Astrocyte (in vitro differentiated cells and primary cell): ENCODE data around the genes N4BP2L1 and N4BP2L2.

DNA sequence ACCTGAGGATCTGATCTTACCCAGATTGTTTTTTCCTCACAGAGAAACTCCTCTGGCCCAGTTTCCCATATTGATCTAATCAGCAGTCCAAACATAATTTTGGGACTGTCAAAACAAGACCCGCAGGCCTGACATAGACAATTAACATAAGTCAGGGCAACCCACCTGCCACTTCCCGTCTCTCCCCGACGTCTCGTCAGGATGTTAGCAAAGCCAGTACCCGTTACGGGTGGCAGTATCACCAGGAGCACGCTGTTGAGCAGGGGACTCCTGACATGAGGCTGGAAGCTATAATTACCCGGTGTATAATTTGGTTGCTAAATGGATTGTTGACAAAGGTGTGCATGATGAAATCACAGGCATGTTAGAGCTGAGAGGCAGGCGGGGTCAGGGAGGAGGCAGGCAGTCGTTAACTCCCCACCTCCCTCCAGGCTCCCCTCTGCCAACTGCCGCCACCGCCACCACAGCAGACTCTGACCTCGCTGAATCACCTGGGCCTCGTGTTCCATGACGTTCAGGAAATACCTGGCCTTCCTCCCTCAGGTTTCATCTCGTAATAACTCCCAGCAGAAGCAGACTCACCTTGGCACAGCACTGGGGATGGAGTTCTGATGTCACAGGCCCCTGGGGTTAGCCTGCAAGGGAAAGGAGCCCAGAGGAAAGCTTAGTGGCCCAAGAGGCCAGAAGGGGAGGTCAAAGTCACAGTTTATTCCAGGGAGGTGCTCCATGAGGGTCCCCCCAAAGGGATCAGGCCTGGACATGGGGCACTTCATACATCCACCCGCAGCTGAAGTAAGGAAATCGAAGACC is 198.5 kb downstream of the KATNAL1 start:
- PRO-cap = no peak
- RRBS, 2 experiments = no CpG with 5 or more reads among the region's 19 CpGs

DNA sequence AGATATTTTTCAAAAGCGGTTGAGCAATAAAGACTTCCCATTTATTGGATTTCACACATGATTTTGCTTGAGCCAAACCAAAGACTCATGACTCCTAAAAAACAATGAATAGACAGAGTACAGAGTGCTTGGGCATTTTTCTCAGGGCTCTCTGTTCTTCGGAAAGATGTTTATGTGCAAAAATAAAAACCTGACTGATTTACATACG is 194.2 kb downstream of the KATNAL1 start:
- PRO-cap = no peak
- RRBS, 2 experiments = no CpG with 5 or more reads among the region's 3 CpGs

- PRO-cap = no peak
- RRBS, 2 experiments = no CpG with 5 or more reads among the region's 6 CpGs
These were observed 153.2 kb downstream of the KATNAL1 start for GRCh38 chr13:30154256-30154417.

DNA sequence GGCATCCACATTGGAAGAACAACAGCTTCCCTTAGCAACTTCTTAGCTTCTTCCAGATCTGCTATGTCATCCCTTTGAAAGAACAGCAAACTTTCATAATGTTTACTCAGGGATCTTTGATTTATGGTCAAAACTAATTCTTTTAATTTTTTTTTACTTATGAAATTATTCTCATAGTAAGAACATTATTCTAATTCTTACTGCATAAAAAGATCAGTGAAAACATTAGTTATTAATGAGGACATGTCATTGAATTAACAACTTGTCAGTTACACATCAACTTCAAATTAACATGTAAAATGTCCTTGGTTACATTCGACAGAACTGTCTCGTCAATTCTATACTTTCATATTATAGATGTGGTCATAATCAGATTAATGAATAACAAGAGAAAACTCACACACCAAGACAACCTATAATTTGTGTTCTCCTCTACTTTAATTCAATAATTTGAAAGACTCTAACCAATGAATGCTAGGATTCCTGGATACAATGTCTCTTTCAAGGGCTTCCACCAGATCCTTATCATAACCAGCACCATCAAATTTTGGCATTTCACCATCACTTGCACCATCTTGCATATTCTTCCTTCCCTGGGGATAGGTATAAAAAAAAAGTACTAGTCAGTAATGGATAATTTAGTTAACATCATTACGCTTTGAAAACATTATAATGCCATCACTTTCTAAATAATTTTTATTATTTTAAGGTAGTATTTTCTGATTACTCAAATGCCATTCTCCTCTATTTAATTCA is 66.7 kb downstream of the KATNAL1 start:
- PRO-cap = no peak
- RRBS, 2 experiments = no CpG with 5 or more reads among the region's 3 CpGs

GRCh38 chr13:30307781-30308084 is 382 bp upstream of the KATNAL1 start:
- PRO-cap = no peak
- RRBS, 2 experiments = no CpG with 5 or more reads among the region's 11 CpGs

GRCh38 chr13:30616397-30616812 is 1.3 kb upstream of the USPL1 start:
- PRO-cap = no peak
- RRBS, 2 experiments = no CpG with 5 or more reads among the region's 1 CpG

GRCh38 chr13:30648312-30648955 is 30.7 kb downstream of the USPL1 start:
- PRO-cap = no peak
- RRBS, 2 experiments = no CpG with 5 or more reads among the region's 5 CpGs

DNA sequence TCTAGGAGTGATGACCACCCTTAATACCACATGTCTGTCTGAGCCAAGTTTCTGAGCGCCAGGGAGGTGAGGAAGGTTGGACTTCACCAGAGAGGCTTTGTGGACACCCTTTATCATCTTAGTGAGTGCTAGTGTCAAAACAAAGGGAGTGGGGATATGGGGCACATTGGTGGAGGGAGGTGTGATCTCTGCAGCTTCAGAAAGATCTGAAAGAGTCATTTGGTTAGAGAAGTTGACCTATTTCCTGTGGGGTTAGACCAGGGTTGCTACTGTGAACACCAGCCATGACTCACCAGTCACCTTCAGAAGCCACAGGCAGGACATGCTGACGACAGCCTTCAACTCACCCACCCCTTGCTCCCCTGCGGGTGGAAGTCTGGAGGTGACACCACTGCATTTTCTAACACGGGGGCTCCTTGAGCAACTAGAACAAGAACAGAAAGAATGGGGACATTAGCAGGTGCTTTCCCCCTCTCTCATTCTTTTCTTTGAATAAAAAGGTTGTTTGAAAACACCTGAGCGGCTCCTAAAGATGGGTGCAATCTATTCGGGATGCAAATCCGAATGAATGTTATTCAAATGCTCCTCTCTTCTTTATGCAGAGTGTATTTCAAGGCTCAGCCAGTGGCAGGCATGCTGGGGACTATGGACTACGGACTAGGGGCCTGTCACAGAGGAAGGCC is 9.0 kb downstream of the ALOX5AP start:
- PRO-cap = no peak
- RRBS, 2 experiments = no CpG with 5 or more reads among the region's 8 CpGs

GRCh38 chr13:30796667-30797358 is 61.5 kb downstream of the ALOX5AP start:
- PRO-cap = no peak
- RRBS, 2 experiments = no CpG with 5 or more reads among the region's 17 CpGs

GRCh38 chr13:30898708-30899492 is 7.2 kb upstream of the MEDAG start:
- PRO-cap = no peak
- RRBS, 2 experiments = no CpG with 5 or more reads among the region's 7 CpGs

DNA sequence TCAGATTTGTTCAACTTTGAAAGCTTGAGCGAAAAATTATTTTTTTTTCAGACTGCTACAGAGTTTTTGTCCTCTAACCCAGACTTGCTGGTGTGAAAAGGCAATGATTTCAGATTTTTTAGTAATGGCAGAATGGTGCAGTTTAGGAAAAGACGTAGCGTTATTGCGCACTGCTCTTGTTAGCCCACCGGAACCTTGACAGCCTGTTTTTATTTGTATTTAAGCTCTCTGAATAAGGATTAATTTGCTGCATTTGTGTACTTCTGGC is 1.2 kb downstream of the B3GLCT start:
- PRO-cap = no peak
- RRBS, 2 experiments = no CpG with 5 or more reads among the region's 5 CpGs

- PRO-cap = no peak
- RRBS, 2 experiments = no CpG with 5 or more reads among the region's 8 CpGs
These were observed 120.0 kb downstream of the RXFP2 start for GRCh38 chr13:31859231-31859916.

GRCh38 chr13:32285119-32285798 is 29.9 kb downstream of the ZAR1L start:
- PRO-cap = no peak
- RRBS, 2 experiments = no CpG with 5 or more reads among the region's 8 CpGs

DNA sequence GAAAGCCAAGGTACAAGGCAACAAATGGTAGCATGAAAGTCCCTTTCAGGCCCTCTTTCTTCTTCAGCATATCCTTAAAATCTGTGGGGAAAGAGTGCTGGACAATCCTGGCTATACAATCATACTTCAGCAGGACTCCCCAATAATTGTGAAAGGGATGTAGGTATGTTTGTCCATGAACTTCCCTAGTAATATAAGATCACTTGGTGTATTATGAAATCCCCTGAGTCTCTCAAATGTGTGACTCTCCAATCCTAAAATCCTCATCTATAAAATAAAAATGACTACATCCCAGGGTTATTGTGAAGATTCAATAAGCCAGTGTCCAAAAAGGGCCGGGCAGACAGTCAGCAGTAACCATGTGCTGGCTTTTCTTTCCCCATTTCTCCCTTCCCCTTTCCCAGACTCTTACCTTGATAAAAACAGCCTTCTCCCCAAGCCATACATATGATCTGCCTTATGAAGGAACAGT is 6.6 kb downstream of the N4BP2L1 start:
- PRO-cap = no peak
- RRBS, 2 experiments = no CpG with 5 or more reads among the region's 1 CpG

DNA sequence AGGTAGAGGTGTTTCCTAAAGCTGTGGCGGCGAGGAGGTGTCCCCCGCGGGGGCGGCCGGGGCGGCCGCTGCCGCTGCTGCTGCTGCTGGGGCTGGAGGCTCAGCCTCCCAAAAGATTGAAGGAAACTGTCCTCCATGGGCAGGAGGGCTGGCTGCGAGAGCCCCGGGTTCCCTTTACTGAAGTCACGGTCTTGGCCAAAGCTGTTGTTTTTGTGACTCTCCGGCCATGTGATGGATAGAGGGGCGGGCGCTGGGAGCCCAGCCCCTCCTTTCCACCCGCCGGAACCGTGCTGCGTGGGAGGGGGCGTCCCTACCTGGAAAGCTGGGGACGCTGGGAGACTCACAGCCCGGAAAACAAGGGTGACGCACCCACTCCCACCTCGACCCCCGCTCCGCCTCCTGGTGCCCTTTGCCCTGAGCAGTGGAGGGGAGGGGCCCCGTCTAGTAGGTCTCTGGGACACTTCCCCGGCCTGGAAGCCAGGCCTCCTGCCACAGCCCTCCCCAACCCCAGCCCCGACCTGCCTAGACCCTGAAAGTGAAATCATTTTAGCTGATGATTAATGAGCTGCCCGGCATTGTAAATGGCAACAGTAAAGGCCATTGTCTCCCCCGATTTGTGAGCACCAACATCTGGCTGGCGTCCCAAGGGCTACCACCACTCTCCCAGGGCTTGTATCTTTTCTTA is at the start of gene N4BP2L1:
Gene N4BP2L1 (minus strand): TSS at position 185 of the 685 bp plus-strand sequence.
- PRO-cap = unidirectional peak, minus-strand start at position 185 of the sequence
- RRBS, 2 experiments = under 1 to 2% methylated on average over 16 to 26 of the region's 32 CpGs

DNA sequence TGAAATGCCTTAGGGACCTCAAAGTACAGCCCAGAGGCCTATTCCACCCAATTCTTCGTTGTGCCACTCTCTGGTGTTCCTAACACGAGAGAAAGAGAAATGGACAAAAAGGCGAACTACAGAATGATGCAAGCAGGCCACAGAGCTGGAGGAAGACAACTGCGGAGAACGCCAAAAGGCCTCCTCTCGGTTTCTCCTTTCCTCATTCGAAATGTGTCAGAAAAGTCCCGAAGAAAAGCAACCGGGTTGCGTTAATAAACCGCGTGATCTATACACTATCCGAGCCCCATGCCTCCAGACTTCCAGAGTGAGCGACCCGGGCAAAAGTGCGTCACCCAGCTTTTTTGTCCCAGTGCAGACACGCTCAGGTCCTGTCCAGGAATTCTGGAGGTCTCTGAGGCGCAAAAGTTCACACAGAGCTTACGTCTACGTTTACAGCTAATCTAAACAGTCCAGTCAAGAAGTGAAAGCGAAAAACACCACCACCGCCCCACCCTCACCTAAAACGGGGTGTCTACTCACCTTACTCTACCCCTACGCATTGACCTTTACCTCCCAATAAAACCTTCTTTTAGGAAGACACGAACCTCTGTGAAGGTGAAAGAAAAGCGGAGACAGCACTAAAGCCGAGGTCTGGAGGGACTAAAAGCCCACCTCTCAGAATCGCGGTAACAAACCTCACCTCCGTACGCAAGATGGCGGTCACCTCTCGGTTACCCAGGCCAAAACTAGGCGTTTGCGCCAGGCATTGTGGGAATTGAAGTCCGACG is at the start of gene N4BP2L2:
Gene N4BP2L2 (minus strand): TSS at position 700 of the 770 bp plus-strand sequence.
- PRO-cap = bidirectional peak, plus-strand start at position 140 of the sequence, minus-strand start outside the sequence; bidirectional peak, plus-strand start at position 441 of the sequence, minus-strand start at position 309 of the sequence; bidirectional peak, plus-strand start outside the sequence, minus-strand start at position 697 of the sequence
- RRBS, 2 experiments = 2 to 5% methylated on average over 6 of the region's 37 CpGs

- PRO-cap = no peak
- RRBS, 2 experiments = no CpG with 5 or more reads among the region's 4 CpGs
These were observed 50.7 kb downstream of the PDS5B start for GRCh38 chr13:32636672-32637638.

- PRO-cap = no peak
These were observed 209.1 kb upstream of the KL start for GRCh38 chr13:32807201-32807488.

DNA sequence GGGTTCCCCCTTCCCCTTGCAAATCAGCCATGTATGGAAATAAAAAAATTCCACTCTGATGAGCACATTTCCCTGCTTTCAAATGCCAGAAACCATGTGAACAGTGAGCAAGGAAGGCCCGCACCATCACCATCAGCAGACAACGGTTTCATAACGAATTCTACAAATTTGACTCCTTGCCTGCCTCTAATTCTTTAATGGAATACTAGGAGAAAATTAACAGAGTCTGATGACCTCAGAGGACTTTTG is 46.8 kb upstream of the KL start:
- PRO-cap = no peak
- RRBS, 2 experiments = no CpG with 5 or more reads among the region's 3 CpGs

DNA sequence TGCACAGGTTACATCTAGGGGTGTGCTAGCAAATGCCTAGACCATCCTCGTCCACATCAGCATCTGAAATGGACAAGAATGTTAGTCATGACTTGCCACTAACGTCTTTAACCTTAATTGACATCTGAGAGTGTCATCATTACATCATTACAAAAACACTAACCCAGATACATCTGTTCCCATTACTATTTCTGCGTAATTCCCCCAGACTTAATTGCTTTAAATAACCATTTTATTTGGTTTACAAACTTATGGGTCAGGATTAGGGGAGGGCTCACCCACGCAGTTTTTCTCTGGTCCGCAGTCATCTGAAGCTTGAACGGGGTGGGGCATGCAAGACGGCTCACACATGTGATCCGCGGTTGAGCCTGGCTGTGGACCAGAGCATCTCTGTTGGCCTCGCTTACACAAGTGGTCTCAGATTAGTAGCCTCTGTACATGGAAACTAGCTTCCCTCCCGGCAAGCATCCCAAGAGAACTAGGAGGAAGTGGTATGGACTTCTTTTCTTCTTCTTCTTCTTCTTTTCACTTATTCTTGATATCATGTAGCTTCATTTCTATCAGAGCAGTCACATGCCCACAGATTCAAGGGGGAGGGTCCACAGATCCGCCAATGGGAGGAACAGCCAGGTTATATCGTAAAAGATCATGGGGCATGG is 16.0 kb downstream of the KL start:
- PRO-cap = no peak
- RRBS, 2 experiments = no CpG with 5 or more reads among the region's 13 CpGs